Body of pancreas (tissue), 2 donors: Measurements from ENCODE around the genes LGALS16, CLC and SERTAD3.

DNA sequence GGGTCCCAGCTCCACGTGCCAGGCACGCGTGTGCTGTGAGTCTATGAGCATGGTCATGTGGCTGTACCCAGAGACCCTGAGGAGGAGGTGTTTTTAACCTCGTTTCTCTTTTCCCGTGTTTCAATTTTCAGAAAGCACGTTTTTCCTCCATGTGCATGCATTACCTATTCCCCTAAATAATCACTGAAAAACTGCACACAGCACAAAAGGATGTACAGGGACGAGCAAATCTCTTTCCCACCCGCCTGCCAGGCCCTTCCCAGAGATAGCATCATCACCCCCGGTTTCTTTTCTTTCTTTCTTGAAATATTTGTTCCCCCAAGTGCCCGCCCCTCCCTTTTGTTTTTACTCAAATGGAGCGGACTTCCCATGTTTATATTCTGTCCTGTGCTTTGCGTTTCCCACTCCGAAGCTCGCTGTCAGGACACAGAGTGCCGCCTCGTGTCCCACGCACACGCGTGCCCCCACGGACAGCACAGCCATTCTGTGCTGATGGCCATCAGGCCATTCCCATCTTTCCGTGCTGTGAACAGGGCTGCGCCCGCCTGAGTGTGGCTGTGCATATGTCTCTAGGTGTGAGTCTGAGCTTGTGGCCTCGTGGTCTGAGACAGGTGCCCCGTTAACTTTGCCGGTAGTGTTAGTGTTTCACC is 6.6 kb downstream of the PAK4 start:
- PRO-cap = no peak
- RAMPAGE, long total RNA, 2 experiments = no peak in any of the 2 experiments

GRCh38 chr19:39135958-39137245 is 10.8 kb downstream of the PAK4 start:
- PRO-cap = no peak
- RAMPAGE, long total RNA, 2 experiments = no peak in any of the 2 experiments

- PRO-cap = no peak
- RAMPAGE, long total RNA, 2 experiments = no peak in any of the 2 experiments
Measured at GRCh38 chr19:39369521-39370141, 21.3 kb downstream of the PAF1 start.

DNA sequence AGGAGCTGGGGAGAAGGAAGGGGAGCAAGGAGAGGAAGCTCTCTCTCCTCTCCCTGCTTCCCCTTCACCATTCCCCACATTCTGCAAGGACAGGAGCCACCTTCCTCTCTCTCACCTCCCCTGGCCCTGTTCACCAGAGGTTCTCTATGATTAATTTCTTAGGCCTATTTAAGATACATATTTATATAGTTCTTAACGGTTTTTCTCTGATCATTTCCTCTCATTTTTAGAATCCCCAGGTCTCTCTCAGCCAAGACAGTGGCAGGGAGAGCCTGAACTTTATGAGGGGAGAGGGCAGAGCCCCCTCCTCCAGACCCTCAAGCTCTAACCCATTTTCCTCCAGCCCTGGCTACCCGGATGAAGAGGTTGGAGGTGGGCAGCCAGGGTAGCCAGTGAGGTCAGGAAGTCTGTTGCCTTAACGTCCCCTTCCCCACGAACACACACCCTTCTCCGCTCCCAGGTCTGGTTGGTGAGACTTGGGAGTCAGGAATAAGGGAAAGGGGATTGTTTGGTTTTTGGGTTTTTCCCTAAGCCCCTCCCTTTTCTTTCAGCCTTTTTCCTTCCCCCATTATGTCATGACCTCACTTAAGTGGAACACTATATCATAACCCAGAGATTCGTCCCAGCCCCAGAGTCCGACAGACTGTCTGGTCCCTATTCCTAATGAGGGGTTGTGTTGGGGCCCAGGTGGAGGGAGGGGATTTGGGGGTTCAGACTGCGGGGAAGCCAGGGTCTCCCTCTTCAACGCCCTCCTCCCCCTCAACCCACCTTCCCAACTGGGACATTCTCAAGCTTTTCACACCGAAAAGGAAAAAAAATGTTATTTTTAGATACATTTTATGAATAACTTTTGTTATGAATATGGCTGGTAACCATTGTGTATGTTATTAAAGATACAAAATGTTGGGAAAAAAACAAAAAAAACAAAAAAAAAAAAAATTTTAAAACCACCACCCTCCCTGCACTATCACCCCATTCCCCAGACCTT is 6.6 kb downstream of the PAF1 start:
- PRO-cap = no peak
- RAMPAGE, long total RNA, 2 experiments = no peak in any of the 2 experiments

DNA sequence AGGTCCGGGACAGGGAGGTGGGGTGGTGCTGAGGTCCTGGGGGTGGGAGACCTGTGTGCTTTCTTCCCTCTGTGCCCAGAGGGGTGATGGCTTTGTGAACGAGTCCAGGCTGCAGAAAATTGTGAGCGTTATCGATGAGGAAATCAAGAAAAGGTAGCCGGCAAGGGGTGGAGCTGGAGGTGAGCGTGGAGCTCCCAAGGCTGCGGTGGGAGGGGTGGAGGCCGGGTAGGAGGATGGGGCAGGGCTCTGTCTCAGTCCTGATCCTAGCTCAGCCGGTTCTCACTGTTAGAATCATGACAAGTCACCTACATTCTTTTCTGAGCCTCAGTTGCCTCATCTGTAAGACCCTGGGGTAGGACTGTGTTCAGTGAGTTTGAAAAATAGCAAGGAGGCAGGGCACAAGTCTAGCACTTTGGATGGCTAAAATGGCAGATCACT is 4.1 kb downstream of the SELENOV start:
- PRO-cap = no peak
- RAMPAGE, long total RNA, 2 experiments = no peak in any of the 2 experiments

DNA sequence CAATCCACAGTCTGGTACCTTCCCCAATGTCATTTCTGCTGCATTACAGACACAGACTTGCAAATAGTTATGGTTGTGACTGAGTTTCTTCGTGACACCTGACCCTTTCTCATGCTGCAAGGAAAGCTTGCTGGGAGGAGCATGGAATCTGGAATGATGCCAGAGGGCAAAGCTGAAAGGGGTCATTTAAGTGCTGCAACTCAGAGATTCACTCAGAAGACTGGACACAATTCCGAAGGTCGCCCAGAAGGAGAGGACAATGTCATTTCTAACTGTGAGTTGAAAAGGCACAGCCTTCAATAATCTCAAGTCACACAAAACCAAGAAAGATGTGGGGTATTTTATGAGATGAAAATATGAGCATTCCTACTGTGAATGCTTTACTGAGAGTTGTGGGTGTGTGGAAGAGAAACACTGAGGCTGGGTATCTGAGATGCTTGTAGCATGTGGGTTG is at the start of gene LGALS16:
LGALS16 (plus strand) TSS at position 211 of the 454 bp plus-strand sequence.
- PRO-cap = no peak
- RAMPAGE, long total RNA, 2 experiments = no peak in any of the 2 experiments

DNA sequence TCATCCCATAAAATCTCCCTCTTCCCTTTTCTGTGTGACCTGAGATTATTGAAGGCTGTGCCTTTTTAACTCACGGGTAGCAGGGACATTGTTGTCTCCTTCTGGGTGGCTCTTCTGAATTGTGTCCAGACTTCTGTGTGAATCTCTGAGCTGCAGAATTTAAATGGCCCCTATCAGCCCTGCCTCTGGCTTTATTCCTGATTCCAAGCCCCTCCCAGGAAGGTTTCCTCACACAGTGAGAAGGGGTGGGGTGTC is at the start of gene CLC:
CLC (minus strand) TSS at position 166 of the 255 bp plus-strand sequence.
- PRO-cap = no peak
- RAMPAGE, long total RNA, 2 experiments = no peak in any of the 2 experiments

GRCh38 chr19:39897844-39898184 is 51.6 kb upstream of the FBL start:
- PRO-cap = no peak
- RAMPAGE, long total RNA, 2 experiments = no peak in any of the 2 experiments

GRCh38 chr19:39943649-39943990 is 27.3 kb upstream of the PSMC4 start:
- PRO-cap = unidirectional peak, minus-strand start at chr19:39943744
- RAMPAGE, long total RNA, 2 experiments = start-site peak on the minus strand in 2 of 2 experiments, at chr19:39943735-39943745 at its widest, 26 to 31 reads per replicate

- PRO-cap = no peak
- RAMPAGE, long total RNA, 2 experiments = no peak in any of the 2 experiments
Measured at GRCh38 chr19:39951631-39951961, 19.4 kb upstream of the PSMC4 start.

GRCh38 chr19:39979618-39980674 is 9.0 kb downstream of the PSMC4 start:
- PRO-cap = no peak
- RAMPAGE, long total RNA, 2 experiments = no peak in any of the 2 experiments

GRCh38 chr19:40091281-40091605 is 500 bp upstream of the ZNF780A start:
- PRO-cap = no peak
- RAMPAGE, long total RNA, 2 experiments = no peak in any of the 2 experiments

DNA sequence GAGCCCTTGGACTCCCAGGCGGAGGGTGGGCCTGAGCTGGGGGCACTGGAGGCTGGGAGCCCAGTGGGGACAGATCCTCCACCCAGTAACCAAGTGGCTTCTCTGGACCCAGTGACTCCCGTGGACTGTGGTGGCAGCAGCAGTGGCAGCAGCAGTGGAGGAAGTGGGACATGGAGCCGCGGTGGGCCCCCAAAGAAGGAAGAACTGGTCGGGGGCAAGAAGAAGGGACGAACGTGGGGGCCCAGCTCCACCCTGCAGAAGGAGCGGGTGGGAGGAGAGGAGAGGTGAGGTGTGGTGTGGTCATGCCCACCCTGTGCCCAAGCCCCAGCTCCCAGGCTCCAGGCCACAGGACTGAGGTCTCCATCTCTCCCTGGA is 5.5 kb downstream of the TTC9B start:
- PRO-cap = no peak
- RAMPAGE, long total RNA, 2 experiments = no peak in any of the 2 experiments

DNA sequence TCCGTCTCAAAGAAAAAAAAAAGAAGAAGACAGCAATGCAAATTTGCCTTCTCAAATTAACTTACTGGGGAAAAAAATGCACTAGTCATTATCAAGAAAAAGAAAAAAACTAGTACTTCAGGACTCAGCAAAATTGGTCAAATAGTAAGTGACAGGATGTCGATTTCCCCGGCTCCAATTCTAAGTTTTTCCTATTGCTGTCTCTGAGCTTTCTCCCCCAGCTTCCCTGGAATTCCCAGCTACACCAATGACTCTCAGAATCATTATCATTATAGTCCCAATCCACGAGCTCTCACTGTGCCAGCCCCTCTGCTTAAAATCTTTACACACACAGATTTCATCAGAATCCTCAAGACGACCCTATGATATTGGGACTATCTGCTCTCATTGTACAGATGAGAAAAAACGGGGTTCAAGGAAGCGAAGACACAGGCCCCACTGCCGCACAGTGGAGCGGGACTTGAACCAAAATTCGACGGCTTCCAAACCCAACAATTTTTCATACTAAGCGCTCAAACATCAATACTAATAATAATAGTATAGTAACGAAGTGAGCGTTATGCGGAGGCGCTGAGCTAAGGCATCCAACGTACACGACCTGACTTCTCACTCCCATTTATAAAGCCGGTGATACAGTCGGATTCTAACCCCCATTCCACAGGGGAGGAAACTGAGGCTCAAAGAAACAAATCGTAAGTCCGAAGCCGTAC is 517 bp downstream of the C19orf47 start:
- PRO-cap = no peak
- RAMPAGE, long total RNA, 2 experiments = no peak in any of the 2 experiments

DNA sequence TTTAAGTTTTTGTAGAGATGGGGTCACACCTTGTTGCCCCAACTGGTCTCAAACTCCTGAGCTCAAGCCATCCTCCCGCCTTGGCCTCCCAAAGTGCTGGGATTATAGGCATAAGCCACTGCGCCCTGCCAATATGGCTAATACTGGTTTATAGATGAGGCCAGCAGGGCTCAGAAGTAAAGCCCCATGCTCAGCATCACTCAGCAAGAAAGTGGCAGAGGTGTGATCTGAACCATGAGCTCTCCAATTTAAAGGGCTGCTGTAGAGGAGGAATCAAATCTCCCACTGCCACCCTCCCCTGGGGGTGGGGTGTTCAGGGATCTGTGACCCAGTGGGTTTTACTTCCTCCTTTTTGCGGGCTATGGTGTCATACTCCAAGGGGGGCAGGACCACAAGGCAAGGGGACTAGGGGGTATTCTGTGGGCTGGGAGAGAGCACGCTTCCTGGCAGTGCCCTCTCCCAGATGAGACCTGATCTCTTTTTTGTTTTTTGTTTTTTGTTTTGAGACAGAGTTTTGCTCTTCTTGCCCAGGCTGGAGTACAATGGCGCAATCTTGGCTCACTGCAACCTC is 10.2 kb downstream of the PLD3 start:
- PRO-cap = no peak
- RAMPAGE, long total RNA, 2 experiments = no peak in any of the 2 experiments

DNA sequence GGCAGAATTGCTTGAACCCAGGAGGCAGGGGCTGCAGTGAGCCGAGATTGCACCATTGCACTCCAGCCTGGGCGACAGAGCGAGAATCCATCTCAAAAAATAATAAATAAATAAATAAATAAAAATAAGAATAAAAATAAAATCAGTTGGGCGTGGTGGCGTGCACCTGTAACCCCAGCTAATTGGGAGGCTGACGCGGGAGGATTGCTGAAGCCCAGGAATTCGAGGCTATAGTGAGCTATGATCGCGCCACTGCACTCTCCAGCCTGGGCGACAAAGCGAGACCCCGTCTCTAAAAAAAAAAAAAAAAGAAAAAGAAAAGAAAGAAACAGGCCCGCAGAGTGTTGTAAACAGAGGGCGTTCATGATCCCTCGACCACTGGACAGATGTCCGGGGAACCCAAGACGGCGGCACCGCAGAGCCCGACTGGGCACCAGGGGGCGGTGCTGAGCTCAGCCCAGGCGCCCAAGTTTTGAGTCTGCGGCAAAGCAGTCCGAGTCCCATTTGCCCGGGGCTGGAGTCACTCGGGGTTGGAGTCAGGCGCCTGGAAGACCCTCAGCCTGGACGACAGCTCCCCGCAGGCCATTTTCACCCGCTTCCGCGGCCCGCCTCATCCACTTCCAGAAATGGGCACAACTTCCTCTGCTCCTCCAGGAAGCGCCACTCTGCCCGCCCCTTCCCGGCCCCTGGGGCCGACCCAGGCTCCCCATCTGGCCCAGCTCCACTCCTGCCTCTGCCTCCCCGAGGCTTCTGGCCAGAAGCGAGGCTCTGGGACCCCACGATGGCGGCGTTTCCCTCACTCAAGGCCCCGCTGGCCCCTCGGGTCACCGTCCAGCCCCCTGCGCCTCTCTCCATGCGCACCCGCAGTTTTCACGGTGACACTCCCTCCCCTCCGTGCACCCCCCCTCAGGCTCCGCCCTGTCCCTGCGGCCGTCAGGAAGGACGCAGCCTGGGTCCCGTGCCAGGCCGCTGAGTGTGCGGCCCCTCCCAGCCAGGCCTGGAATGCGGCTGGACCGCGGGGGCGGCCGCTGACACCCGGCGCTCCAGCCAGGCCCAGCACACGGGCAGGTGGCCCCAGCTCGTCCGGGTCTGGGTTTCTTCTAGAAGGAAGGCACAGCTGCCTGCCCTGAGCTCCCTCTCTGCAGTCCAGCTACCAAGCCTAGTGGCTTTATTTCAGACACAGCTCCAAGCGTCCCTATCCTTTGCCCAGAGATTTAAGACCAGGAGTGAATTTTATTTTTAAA is 5.0 kb downstream of the SERTAD1 start:
- PRO-cap = bidirectional peak, plus-strand start at position 757 of the sequence, minus-strand start at position 620 of the sequence; bidirectional peak, plus-strand start at position 1,000 of the sequence, minus-strand start at position 855 of the sequence; unidirectional peak, minus-strand start at position 1,161 of the sequence
- RAMPAGE, long total RNA, 2 experiments = no peak in any of the 2 experiments

DNA sequence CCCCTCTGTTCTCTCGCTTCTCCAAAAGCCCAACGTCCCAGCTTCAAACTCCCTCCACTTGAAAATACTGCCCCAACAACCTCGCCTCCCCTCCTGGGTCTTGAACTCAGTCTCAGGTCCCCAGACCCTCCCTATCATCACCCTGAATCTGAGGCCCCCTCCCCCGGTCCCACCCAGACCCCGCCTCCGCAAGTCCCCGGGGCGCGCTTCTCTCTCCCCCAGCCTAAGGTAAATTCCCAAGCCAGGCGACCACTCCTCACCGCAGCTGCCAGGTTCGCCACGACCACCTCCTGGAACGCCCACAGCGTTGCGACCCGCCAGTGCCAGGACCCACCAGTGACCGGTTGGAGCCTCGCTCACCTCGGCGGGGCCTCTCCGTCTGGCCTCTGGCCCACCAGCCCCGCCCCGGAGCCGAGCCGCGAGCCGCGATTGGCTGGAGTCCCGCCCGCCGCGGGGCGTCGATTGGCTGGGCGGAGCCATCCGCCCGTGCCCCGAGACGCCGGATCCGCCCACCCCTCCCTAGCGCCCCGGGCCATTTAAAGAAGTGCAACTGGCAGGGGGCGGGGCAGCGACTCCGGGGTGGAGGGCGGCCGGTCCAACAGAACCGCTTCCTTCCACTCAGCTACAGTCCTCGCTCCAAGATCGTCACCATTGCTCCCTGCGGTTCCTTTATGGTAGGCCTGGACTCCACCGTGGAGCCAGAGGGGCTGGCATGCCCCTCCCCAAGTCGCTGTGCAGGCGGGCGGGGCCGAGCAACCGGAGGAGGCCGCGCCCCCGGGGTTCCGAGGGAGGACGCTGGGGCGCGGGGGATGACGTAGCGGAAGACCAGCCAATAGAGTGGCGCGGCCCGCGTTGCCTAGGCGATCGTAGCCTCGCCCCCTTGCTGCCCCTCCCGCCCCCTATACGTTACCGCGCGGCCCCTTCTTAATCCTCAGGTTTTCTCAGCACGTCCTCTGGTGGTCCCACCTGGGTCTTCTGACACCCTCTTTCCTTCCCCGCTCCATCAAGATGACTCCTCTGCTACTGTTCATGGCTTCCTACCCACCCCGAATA is at the start of gene SERTAD3:
SERTAD3 (minus strand) TSS at position 381 of the 1,053 bp plus-strand sequence.
- PRO-cap = bidirectional peak, plus-strand start at position 566 of the sequence, minus-strand start at position 381 of the sequence; bidirectional peak, plus-strand start at position 927 of the sequence, minus-strand start at position 644 of the sequence
- RAMPAGE, long total RNA, 2 experiments = start-site peak on the minus strand in 1 of 2 experiments, centred at position 358 of the sequence, 74 reads per replicate

DNA sequence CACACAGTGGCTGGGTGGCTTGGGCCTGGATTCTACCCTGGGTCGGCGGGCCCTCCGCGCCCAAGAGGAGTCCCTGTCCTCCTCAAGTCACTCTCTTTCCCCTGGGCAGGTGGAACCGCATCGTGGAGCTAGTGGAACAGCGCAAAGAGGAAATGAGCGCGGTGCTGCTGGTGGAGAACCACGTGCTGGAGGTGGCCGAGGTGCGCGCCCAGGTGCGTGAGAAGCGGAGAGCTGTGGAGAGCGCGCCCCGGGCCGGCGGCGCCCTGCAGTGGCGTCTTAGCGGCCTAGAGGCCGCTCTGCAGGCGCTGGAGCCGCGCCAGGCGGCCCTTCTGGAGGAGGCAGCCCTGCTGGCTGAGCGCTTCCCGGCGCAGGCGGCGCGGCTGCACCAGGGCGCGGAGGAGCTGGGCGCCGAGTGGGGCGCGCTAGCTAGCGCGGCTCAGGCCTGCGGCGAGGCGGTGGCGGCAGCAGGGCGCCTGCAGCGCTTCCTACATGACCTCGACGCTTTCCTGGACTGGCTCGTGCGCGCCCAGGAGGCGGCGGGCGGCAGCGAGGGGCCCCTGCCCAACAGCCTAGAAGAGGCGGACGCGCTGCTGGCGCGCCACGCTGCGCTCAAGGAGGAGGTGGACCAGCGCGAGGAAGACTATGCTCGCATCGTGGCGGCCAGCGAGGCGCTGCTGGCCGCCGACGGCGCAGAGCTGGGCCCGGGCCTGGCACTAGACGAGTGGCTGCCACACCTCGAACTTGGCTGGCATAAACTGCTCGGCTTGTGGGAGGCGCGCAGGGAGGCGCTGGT is 52.7 kb downstream of the SPTBN4 start:
- PRO-cap = no peak
- RAMPAGE, long total RNA, 2 experiments = no peak in any of the 2 experiments

GRCh38 chr19:40605133-40606039 is 4.2 kb downstream of the LTBP4 start:
- PRO-cap = bidirectional peak, plus-strand start at chr19:40605444, minus-strand start at chr19:40605484
- RAMPAGE, long total RNA, 2 experiments = no peak in any of the 2 experiments

GRCh38 chr19:40619682-40620533 is 18.7 kb downstream of the LTBP4 start:
- PRO-cap = no peak
- RAMPAGE, long total RNA, 2 experiments = no peak in any of the 2 experiments